ENCODE measurements around a stretch of chr1.

DNA sequence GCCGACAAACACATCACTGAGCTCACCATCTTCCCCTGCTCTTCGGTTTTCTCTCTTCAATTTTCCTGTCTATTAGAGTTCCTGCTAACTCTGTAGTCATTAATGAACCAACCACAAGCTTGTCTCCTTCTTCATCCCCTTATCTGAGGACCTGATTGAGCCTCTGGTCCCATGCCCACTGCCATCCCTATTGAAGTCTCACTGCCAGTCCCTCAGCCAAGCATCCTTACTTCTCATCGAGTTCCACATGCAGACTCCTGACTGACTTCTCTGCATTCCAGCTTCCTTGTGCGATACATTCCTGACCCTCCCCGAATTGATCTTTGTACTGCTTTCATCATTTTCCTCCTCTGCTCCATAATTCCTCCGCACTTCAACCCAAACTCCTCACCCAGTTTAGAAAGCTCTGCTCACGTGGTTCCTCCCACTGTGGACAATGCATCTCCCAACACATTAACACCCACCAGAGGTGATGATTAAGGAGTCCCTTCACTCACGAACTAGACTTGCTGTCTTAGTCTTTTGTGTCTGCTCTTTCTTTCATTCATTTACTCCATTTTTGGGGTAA is 17.5 kb upstream of the IRF2BP2 start:
- RRBS = no CpG with 5 or more reads among the region's 8 CpGs

- RRBS = no CpG with 5 or more reads among the region's 3 CpGs
These were observed 29.2 kb upstream of the IRF2BP2 start for GRCh38 chr1:234639240-234639543.

DNA sequence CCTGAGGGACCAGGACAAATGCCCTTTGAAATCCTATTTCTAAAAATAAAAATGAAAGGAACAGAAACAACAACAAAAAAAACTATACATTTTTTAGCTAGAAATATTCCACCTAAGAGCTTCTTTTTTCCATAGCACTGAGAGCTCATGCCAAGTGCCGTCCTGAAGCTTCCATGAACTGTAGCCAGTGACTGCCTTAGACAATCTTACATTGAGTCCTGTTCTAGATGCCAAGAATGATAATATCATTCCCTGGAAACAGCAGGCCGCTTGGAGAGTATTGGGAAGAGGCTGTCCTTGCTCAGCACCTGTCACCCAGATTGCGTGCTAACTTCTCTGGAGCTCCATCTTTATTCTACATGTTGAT is 82.9 kb upstream of the IRF2BP2 start:
- RRBS = no CpG with 5 or more reads among the region's 3 CpGs

DNA sequence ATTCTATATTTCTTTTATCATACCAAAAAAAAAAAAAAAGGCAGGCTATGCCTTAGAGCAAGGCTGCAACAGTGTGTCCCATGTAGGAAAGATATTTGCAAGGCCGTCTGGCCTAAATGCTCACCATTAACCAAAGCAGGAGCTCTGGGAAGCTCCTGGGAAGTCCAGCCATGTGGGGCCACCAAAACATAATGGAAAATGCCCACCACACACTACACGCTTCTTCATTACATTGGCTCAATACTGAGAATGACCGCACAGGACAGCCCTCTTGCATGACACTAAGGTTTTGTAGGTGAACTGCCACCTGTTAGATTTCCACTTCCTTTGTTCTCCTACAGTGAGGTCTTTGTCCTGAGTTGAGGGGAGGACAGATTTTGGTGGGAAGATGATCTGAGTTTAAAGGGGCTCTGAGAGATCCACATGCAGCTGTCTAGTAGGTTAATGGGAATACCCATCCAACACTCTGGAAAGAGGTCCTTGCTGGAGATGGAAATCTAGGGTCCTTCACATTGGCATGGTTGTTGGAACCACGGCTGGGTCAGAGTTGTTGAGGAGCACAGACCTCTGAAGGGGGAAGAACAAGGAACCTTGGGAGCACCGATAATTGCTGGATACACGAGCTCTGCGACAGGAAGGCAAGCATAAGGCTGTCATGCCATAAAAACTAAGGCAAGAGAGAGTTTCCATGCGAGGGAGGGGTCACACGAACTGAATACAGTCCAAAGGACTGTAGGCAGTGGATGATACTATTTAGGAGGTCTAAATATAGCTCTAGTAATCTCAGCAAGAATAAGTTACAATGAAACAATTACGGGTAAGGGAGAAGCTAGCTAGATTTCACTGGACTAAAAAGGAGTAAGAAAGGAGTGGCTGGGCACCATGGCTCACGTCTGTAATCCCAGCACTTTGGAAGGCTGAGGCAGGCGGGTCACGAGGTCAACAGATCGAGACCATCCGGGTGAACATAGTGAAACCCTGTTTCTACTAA is 105.5 kb upstream of the IRF2BP2 start:
- RRBS = no CpG with 5 or more reads among the region's 15 CpGs

DNA sequence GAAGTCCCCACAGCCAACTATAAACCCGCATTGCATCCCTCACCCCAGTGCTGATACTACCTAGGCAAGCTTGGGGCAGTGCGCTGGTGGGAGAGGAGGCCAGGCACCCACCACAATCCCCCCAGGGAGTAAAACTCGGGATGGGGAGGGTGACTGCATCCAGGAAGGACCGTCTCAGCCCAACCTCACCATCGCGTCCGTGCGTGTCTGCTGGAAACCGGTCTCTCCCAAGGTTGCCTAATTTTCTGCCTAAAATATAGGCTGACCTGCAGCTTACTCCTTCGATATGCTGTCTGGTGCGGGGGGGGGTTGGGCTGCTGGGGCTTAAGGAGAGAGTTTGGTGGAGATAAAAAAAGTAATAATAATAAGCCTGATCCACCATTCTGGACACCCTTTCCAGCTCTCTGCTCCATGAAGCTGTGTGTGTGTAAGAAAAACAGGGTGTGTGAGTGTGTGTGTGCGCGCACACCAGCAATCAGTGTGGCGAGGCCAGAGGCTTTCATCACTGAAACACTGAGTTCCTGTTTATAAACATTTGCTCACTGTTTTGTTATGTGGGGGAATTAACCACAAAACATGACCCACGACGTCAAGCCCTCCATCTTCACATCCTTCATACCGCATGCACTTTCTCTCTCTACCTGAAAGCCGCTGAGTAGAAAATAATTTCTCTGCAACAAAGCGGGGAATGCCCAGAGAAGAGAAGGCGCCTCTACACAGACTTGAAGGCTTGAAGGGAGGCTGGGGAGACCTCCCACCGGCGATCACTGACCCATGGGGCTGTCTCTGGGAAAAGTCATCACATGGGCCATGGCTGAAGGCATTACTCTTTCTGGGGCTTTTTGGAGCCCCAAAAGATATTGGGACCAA is 148.7 kb upstream of the IRF2BP2 start:
- RRBS = no CpG with 5 or more reads among the region's 22 CpGs

DNA sequence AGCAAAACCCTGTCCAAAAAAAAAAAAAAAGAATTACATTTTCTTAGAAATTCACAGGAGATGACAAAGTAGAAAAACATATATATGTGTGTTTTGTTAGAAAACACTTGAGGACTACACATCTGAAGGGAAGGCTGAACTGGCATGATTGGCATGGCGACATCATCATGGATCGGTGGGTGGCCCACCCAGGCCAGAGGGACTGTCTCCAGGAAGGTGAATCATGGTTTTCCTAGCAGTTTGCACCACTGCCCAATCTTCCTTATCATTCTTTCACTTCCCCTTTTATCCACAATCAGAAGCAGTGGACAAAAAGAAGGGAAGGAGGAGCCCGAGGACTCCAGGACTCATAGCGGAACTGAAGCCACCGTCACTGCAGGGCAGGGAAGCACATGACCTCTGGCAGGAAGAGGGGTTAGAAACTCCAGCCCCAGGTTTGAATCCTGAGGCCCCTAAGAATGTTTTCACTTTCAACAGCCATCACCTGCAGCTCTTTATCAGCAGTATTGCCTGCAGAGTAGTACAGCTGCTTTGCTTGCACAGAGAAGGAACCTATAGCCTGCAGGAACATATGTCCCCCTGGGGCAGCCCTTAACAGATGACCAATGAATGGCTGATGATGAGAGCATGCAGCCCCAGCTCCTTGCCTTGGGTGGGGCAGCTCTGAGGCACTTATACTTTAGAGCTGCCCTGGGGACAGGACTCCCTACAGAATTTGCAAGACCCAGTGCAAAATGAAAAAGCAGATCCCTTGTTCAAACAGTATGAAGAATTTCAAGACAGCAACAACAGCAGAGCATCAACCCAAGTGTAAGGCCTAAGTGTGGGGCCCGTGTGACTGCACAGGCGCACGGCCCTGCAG is 241.6 kb upstream of the IRF2BP2 start:
- RRBS = no CpG with 5 or more reads among the region's 8 CpGs

GRCh38 chr1:234863462-234863959 is 253.5 kb upstream of the IRF2BP2 start:
- RRBS = no CpG with 5 or more reads among the region's 6 CpGs

DNA sequence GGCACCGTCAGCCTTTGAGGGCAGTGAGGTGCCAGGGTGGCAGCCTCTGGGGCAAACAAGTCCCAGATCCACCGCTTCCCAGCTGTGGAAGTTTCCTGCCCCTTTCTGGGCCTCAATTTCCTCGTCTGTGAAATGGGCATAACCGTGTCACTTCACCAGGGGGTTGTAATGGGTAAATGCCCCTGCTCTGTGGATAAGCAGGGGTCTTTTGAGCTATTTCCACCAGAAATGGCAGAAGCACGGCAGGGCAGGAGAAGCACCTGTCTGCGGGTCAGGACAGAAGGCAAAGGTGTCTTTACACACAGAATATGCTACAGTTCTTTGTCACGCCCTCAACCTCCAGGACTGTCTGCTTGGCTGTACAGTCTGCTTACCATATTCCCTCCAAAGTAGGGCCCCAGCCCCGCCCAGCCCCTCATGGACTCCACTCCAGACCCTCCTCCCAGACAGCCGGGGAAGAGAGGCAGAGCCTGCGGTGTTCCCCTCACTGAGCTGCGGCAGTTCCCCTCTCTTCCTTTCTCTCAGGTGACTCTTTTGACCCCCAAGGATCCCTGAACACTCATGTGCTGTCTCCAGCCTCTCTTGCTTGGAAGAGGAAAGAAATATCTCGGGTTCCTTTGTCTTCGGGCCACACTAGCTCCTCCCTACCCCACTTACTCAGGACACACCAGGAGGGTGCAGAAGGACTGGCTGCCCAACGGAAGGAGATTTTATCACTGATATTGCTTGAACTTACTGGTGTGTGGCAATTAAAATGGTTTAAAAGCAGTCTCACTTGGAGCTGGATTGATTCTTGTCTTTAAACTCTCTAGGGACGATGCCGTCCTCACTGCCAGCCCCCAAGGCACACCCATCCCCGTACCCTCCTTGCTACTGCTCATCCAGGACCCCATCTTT is 169.9 kb downstream of the TOMM20 start:
- RRBS = no CpG with 5 or more reads among the region's 17 CpGs

GRCh38 chr1:235022105-235023025 is 106.3 kb downstream of the TOMM20 start:
- RRBS = no CpG with 5 or more reads among the region's 19 CpGs

DNA sequence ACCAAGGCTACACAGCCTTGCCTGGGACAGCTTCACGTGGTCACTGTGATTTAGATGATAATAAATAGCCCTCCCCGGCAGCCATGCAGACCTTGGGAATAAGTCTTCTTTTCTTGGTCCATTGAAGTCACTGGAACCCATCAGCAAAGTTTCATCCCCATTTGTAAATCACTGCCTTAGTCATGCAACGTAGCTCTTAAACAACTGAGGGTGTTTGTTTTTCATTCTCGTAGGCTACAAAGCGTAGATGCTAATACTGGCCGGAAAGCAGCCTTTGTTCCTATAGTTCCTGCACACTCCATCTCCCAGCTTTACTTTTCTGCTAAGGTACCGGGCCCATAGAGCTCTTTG is 105.6 kb downstream of the TOMM20 start:
- RRBS = 80% methylated on average over 1 of the region's 7 CpGs

DNA sequence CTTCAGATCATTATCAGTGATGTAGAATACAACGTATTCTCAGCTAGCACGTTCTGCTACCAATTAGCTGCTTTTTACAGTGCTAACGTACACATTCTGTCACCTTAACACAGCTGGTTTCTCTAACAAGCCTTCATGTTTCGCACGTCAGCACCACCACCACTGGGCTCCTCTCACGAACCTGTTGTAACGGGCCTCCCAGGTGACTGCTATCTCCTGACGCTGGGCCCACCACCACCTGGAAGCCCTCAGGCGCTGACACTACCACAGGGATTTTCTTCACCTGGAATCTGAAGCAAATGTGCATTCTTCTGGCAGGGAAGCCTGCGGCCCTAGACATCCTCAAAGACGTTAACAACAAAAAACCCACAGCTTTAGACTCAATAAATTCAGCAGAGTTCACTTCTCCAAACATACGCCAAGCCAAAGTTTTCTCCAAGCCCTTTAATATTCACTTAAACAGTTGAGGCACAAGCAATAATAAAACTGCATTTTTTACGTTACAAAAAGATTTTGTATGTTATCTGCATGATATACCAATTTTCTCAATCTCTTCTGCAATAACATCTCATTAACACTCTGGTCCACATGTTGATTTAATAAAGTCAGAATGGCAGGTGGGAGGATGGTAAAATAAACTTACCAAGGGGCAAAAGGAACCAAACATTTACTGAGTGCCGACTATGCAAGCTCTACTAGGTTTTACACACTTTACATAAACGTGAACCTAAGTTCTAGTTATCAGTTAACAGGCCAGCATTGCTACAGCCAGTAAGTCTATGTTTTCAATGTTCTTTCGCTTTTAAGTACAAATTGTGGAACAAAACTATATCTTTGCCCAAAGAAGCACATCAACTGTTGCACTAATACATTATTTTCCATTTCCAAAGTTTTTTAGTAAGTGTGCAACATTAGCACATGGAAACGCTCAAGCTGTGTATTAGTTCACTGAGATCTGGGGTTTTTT is 19.4 kb downstream of the TOMM20 start:
- RRBS = no CpG with 5 or more reads among the region's 17 CpGs

DNA sequence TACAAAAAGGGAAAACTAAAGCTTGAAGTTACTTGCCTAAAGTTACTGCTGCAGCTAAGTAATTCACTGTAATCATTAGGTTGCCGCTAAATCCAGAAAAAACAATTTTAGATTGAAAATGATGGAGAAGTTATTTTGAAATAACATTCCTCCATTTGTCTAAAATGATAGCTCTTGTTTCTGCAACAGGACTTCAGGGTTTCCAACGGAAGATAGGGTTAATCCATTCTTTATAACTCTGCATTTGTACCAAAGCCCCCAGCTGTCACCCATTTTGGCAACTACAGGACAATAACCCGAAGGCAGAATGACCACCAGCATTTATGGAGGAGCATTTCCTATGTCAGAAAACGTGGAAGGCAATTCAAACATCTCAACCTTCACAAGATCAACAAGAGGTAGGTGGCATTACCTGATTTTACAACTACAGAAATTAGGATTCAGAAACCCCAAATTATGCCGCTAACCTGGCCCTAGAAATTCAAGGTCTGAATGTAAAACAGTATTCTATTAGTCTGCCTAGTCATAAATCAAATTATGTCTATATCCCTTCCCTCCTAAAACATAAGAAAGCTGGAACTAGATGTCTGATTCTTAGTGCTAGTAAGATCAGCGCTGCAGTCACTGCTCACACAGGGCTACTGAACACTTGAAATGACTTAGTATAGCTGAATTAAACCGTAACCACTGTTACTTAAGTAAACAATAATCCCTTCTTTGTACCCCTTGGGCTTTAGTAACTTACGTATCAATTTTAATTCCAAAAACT is 1.6 kb downstream of the TOMM20 start:
- RRBS = no CpG with 5 or more reads among the region's 8 CpGs

DNA sequence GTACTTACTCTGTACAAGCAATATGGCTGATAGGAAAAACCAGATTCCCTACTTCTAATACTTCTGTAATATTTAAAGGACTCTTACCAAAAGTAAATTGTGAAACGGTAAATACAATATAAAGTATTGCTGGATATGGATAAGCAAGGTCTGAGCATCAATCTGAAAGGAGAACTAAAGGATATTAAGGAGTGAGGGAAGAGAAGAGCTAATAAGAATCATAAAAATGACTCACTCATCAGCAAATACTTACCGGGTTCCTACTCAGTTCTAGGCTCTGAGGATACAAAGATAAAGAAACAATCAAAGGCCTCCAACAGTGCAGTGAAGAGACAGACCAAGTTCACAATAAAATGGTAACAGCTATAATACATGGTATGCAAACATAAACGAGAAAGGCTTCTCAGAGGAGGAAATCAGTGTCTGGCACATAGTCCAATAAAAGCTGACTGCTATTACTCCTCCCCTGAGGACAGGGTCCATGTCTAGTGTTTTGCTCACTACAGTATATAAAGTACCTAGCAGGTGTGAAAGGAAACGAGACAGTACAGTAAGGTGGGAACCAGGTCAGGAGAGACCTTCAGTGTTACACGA is 4.4 kb downstream of the RBM34 start:
- RRBS = no CpG with 5 or more reads among the region's 5 CpGs

DNA sequence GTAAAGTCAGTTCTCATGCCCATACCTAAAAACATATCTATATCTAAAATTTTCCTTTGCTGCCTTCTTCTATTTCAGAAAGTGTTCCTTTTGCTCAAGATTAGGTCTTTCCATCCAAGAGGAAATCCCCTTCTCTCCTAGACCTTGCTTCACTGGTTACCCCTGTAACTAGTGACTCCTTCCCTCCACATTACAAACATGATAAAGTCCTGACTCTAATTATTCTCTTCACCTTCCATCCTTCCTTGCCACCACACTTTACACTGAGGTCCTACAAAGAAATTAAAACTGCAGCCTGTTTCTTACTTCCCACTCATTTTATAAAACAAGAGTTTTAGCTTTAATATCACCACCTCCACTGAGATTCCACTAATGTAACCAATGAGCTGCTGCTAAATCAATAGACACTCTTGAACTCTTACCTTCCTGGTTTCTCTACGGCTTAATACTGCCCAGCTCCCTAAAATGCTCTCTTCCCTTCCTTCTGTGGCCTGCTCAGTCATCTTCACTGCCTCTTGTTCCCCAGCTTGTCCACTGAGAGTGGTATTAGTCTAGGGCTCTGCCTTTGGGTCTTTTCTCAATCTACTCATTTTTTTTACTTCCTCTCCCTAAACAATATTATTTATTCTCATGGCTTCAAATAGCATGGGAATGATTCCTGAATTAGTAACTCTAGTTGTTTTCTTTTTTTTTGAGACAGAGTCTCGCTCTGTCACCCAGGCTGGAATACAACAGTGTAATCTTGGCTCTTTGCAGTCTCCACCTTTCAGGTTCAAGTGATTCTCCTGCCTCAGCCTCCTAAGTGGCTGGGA is 14.5 kb downstream of the B3GALNT2 start:
- RRBS = no CpG with 5 or more reads among the region's 2 CpGs

DNA sequence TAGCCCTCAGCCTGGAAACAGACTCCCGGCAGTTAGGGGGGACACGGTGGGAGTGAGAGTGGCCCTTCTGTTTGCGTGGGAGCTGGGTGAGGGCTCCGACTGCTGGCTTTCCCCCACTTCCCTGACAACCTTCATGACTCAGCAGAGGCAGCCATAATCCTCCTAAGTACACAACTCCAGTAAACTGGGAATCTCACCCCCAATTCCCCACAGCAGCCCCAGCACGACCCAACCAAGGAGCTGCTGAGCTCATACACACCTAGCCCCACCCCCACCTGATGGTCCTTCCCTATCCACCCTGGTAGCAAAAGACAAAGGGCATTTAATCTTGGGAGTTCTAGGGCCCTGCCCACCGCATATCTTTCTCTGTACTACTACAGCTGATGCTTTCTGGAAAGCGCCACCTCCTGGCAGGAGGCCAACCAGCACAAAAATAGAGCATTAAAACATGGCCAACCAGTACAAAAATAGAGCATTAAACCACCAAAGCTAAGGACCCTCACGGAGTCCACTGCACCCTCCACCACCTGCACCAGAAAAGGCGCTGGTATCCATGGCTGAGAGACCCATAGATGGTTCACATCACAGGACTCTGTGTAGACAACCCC is 21.0 kb downstream of the LYST start:
- RRBS = no CpG with 5 or more reads among the region's 9 CpGs

DNA sequence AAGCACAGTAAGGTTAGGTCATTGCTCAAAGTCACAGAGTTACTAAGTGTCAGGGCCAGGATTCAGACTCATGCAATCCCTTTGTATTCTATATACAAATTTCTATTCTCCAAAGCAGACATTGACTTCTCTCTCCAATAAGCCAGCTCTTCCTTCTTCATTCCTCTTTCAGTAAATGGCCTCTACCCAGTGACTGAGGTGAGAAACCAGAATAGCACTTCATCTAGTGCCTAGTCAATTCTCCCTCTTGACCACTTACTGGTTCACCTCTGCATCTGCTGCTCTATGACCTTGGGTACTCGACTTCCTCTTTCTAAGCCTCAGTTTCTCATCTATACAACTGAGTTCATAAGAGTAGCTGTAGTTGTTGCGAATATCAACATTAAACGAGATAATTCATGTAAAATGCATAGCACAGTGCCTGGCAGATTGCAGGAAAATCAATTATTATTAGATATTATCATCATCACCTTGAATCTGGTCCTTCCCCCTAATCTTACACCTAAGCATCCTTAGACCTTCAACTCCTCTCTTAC is 12.4 kb downstream of the LYST start:
- RRBS = no CpG with 5 or more reads among the region's 3 CpGs

DNA sequence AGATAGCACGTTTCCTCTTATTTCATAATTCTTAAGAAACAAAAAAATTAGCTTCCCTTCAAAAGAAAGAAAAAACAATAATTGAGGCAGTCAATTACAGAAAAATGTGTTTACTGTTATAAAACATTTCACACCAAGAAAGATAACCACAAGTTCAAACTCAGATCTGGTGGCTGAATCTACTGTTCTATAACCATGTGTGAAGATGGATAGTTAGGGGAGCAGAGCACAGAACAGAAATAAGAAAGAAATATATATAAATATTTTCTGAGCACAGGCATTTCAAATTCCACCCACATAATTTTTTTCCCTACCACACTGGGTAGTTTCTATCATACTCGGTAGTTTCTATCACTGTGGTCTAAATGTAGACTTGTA is 10.9 kb downstream of the LYST start:
- RRBS = no CpG with 5 or more reads among the region's 2 CpGs

DNA sequence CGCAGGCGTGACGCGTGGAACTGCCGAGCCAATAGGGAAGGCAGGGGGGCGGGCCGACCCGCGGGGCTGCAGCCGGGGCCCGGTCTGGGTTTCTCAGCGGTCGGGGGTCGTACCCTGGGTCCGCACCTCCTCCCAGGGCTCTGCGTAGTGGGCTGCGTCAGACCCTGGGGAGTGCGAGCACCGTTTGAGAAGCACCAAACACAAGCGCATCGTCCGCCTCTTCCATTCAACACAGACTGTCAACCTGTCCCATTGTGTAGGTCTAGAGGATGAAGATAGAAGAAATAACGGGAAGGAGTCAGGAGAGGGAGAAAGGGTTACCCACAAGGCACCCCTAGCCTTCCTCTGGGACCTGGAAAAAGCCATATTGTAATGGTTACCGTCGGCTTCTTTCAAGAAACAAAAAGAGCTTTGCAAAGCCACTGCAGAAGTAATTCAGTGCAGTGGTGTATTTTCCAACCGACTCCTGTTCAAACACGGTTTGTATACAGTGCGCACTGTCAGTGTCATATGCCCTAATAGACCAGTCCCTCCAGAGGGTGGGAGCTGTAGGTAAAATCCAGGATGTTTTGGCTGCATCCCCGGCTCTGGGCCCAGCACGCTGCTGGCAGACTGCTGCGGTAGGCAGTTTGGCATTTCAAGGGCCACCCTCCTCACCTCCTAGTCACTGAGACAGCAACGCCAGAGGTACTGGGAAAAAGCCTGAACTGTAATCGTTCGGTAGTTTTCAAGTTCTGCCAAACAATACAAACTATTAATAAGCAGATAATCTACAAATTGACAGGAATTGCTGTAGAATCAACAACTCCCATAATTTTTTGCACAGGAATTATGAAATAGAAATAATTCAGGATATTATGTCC is 607 bp upstream of the LYST start:
- RRBS = under 1% methylated on average over 10 of the region's 34 CpGs

GRCh38 chr1:235878289-235878817 is 11.6 kb upstream of the LYST start:
- RRBS = no CpG with 5 or more reads among the region's 4 CpGs

- RRBS = no CpG with 5 or more reads among the region's 3 CpGs
These were observed 25.9 kb upstream of the LYST start for GRCh38 chr1:235892545-235893129.

Measured in NB4 (cell line).